ENCODE data around the genes GARIN3 and C5orf52.

GRCh38 chr5:156929596-156929966, 33.4 kb downstream of the TIMD4 start:
- RRBS, result no CpG with 5 or more reads among the region's 2 CpGs

- RRBS, result no CpG with 5 or more reads among the region's 2 CpGs
Measured at GRCh38 chr5:156972164-156972726, 9.2 kb upstream of the TIMD4 start.

DNA sequence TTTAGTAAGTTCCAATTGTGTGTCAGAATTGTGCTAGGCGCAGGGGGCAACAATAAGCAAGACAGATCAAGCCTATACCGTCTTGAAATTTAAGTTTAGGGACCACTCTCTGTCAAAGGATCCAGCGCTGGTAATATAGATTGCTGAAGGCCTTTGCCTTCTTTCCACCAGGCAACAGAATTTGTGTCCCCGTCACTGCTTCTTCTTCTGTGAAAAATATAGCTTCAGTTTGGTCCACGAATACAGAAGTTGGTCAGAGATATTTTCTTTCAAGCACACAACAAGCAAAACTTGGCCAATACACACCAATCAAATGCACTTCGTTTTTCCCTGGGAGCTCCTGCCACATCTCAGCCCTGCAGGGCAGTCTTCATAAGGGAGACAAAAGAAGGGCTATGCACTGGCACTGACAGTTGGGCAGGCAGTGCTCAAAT, 23.0 kb downstream of the HAVCR2 start:
- RRBS, result no CpG with 5 or more reads among the region's 6 CpGs

DNA sequence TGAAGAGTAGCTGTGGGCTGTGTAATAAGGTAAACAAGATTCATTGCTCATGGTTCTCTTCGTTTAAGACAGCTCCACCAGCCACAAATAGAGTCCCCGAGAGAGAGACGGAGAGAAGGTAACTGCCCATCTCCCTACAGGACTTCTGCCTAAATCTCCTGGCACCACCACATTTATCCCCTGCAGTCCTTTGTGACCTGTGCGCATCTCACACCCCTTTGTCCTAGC, at the start of gene GARIN3:
GARIN3 (minus strand) TSS at position 147 of the 228 bp plus-strand sequence.
- RRBS, result no CpG with 5 or more reads among the region's 4 CpGs

DNA sequence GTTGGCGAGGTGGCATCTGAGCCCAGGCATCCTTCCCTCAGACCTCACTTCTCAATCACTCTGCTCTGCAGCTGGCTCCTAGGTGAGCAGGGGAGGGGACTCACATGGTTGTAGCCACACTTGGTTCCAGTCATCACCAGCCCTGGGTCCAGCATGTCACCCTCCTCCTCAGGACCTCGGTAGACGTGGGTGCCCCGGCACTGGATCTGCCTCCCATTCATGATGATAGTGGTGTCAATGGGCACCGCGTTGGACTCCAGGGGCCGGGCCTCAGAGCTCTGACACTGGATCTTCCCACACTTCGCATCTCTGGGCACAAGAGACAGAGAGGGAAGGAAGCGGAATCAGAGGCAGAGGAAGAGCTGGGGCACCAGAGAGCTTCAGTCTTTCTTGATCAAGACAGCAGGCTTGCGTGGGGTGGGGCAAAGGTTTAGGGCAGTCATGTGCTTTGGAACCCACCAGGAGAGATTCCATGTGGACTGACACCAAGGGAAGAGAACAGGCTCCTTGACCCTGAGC, 32.9 kb downstream of the NIPAL4 start:
- RRBS, result 94% methylated on average over 4 of the region's 10 CpGs

GRCh38 chr5:157515910-157516544, 56.0 kb downstream of the NIPAL4 start:
- RRBS, result no CpG with 5 or more reads among the region's 4 CpGs

GRCh38 chr5:157528195-157528572, 47.4 kb downstream of the ADAM19 start:
- RRBS, result no CpG with 5 or more reads among the region's 7 CpGs

GRCh38 chr5:157533099-157533711, 42.4 kb downstream of the ADAM19 start:
- RRBS, result no CpG with 5 or more reads among the region's 13 CpGs

- RRBS, result 2% methylated on average over 28 of the region's 91 CpGs
Measured at GRCh38 chr5:157670867-157671929, at the start of gene C5orf52. Gene C5orf52 (plus strand): TSS chr5:157671533.

DNA sequence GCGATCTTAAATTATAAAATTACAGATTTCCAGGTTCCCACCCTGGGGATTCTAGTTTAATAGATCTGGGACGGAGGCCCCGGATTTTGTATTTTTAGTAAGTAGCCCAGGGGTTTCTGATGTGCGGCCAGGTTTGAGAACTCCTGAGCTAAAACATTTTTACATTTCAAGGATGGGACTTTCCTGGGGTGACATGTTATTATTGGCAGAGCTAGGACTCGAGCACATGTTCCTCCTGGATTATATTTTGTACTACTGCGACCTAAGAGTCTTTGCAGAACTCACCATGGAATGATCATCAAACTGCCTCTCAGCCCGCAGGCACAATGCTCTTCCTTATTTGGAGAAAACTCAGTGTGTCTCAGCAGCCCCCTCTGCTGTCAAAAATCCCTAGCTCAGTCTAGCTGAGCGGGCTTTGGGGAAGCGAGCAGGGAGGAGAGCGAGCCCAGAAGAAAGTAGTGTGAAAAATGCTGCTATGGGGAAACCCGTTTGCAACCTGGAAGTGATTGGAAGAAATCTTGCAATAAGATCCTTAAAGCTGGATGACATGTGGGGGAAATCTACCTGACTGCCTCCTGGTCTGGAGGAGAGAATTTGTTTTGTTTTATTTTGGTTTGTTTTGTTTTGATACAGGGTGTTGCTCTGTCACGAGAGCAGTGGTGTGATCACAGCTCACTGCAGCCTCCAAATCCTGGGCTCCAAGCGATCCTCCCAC, 89.8 kb upstream of the CLINT1 start:
- RRBS, result no CpG with 5 or more reads among the region's 13 CpGs

GRCh38 chr5:158119842-158120339, 260.9 kb upstream of the CLINT1 start:
- RRBS, result no CpG with 5 or more reads among the region's 5 CpGs

GRCh38 chr5:158390502-158390921, 531.6 kb upstream of the CLINT1 start:
- RRBS, result no CpG with 5 or more reads among the region's 3 CpGs

DNA sequence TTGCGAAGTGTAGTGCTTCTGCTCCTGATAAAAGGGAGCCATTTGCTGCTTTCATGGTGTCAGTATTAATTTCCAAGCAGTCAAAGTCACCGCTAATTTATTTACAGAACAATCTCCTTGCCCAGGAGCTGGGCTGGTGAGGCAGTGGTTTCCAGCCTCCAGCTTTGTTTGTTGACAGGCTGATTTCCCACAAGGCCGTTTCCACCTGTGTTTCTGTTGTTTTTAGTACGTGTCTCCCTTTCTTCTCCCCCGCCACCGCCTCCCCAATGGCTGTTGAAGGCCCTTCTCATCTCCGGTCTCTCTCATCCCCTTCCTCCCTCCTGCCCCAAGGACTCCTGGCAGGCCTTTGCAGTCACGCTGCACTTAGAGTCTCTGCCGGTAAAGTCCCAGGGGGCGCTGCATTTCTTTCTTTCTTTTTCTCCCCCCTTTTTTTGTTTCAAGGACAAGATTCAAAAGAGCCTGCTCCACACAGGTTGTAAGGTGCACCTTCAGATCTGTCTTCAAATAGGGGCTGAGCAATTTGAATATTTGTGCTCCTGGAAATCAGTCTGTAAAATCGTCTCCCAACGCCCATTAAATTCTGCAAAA, 422.6 kb downstream of the EBF1 start:
- RRBS, result 55% methylated on average over 2 of the region's 12 CpGs

DNA sequence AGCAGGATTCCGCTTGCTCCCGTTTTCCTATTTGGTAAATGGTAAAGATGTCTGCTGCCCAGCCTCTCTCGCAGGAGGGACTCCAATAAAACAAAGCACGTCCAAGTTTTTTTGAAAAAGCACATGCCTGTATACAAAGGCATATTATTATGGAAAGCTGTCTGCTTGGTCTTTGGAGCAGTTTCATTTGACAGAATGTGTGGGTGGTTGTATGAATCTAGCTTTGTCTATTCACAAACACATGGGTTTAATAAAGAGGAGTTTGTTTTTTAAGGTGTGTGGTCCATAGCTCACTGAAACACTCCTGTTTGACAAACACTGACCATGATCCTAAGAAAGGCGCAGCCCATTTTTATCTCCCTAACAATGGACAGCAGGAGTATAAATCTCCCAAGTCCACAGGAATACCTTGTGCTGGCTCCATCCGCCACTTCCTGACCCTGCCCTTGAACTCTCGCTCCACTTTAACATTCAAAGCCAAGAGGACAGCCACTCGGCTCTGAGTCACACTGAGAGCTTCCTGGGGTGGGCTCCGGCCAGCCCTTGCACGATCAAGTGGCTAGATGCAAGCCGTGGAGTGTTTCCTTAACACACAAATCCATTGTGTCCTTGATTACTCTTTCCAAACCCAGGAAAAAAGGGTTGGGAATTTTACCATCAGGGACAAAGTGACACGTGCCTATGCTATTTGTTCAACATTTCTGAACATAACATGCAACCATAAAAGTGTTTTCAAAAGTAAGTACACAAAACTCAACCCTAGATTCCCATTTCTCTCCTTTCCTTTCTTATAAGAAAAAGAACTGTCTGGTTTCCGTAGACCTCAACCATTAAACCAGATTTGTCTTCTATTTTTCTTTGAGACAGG, 371.8 kb downstream of the EBF1 start:
- RRBS, result no CpG with 5 or more reads among the region's 13 CpGs

DNA sequence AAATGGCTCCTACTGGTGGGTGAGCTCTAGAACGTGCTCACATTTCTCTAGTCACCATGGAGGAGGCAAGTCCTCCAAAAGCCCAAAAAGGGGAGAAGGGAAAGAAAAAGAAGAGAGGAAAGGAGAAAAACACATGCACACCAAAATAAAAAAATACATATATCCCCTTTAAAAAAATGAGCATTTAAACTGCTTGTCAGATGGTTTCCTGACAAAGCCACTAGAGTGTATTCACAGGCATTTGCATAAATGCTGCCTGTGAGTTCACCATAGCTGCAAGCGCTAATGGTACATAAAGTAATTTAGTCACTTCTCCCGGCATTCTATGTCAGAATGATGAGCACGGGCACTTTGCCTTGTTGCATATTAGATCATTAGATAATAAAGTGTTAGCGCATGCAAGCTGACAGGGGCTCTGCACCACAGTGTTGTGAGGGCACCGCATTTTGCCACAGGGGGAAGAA, 280.7 kb downstream of the EBF1 start:
- RRBS, result no CpG with 5 or more reads among the region's 6 CpGs

GRCh38 chr5:159034584-159034872, 65.2 kb downstream of the EBF1 start:
- RRBS, result no CpG with 5 or more reads among the region's 2 CpGs

DNA sequence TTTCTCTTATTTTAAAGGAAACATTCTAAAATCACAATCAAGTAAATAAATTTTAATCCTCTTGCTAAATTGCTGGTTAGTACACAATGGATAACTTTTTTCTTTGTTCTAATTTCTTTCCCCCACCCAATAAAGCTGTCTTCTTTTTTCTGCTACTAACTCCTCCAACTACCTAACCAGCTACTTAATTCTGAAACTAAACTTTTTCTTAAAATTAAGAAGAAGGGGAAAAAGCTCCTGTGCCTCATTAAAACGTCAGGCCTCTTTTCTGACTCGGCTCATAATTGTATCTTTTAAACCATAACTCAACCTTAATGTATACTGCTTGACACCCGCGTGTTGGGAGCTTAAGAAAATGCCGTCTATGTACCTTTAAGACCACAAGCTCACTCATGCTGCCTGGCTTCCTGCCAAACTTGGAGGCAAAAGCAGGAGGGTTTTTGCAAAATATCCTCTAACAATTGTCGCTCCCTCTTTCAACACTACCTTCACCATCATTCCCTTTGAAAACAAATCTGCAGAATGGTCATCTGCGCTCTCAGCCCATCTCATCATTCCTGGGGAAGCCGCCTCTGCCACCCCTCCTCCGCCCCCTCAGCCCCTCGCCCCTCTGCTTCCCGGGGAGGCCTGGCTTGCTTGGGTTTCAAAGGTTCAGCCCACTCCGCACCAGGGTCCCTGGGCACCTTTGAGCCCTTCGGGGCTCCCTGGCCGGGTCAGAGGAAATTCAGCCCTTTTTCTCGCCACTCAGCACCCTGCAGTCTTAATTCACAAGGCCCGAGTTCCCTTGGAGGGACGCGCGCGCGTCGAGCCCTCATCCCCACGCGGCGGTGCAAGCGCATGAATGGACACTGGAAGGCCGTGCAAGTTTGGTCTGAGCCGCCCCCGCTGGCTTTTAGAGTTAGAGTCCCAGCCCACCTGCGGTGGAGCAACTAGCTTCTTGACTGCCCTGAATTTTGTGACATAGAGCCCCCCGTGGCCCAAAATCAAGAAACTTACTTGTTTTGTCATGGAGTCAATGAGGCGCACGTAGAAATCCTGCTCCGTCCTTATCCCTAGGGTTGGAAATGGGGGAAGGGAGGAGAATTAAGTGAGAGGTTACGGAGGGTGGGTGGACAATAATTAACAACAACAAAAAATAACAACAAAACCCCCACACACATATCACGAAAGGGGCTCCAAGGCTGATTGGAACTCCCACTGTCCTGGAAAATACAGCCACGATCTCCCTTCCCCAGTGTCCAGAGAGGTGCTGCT, 4.7 kb downstream of the EBF1 start:
- RRBS, result 1% methylated on average over 3 of the region's 37 CpGs

- RRBS, result no CpG with 5 or more reads among the region's 6 CpGs
Measured at GRCh38 chr5:159098254-159098746, 1.4 kb downstream of the EBF1 start.

GRCh38 chr5:159157827-159158217, 51.5 kb downstream of the RNF145 start:
- RRBS, result no CpG with 5 or more reads among the region's 5 CpGs